ENCODE results near the genes CDH2 and DSC3.

GRCh38 chr18:28005694-28006146 is 171.2 kb downstream of the CDH2 start:
CAGE:
- cytosol, long polyA minus RNA = no peak
- cytosol, long polyA plus RNA = no peak
- long polyA plus RNA = no peak
- nucleus, long polyA minus RNA = no peak
- nucleus, long polyA plus RNA = no peak

CAGE:
- cytosol, long polyA minus RNA = no peak
- cytosol, long polyA plus RNA = no peak
- long polyA plus RNA = no peak
- nucleus, long polyA minus RNA = no peak
- nucleus, long polyA plus RNA = no peak
These were observed at the start of gene CDH2 for GRCh38 chr18:28176540-28177496. Gene CDH2 (minus strand): TSS chr18:28177130.

CAGE:
- cytosol, long polyA minus RNA = no peak
- cytosol, long polyA plus RNA = no peak
- long polyA plus RNA = start-site peak on the minus strand at chr18:29157187-29157299, 9 and 23 reads in 2 replicates
- nucleus, long polyA minus RNA = start-site peak on the minus strand at chr18:29157166-29157194, 12 reads
- nucleus, long polyA plus RNA = no peak
These were observed 980.1 kb upstream of the CDH2 start for GRCh38 chr18:29156948-29157443.

CAGE:
- cytosol, long polyA minus RNA = start-site peak on the minus strand at chr18:31042741-31042833, 652 reads
- cytosol, long polyA plus RNA = start-site peak on the minus strand at chr18:31042696-31042827, 243 and 19 reads in 2 replicates
- long polyA plus RNA = start-site peak on the minus strand at chr18:31042693-31042821, 2,004 and 2,309 reads in 2 replicates
- nucleus, long polyA minus RNA = start-site peak on the plus strand at chr18:31042601-31042613, 7 reads; start-site peak on the minus strand at chr18:31042680-31042880, 2,266 reads; start-site peak on the plus strand at chr18:31042987-31043041, 8 reads
- nucleus, long polyA plus RNA = start-site peak on the minus strand at chr18:31042688-31042853, 1,725 and 1,795 reads in 2 replicates
These were observed at the start of gene DSC3 for GRCh38 chr18:31042035-31043504. Gene DSC3 (minus strand): TSS chr18:31042742.

DNA sequence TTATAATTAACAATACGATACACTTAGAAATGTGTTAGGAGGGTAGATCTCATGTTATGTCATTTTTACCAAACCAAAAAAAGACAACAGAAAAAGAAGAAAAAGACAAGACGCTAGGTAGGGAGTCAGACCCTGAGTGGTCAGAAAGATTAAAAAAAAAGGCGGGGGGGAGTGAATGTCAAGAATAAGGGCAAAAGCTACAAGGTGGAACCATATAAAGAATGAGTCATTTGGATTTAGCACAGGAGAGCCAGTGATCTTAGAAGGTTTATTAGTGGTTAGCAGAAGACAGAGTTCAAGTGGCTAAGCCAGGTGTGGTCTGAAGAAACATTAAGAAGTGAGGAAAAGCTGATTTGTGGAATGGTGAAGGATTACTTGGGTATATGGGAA is 2.8 kb downstream of the DSC2 start:
CAGE:
- cytosol, long polyA minus RNA = no peak
- cytosol, long polyA plus RNA = no peak
- long polyA plus RNA = no peak
- nucleus, long polyA minus RNA = no peak
- nucleus, long polyA plus RNA = no peak

CAGE:
- cytosol, long polyA minus RNA = no peak
- cytosol, long polyA plus RNA = no peak
- long polyA plus RNA = no peak
- nucleus, long polyA minus RNA = no peak
- nucleus, long polyA plus RNA = no peak
These were observed 64.6 kb upstream of the DSC1 start for GRCh38 chr18:31227224-31227753.

DNA sequence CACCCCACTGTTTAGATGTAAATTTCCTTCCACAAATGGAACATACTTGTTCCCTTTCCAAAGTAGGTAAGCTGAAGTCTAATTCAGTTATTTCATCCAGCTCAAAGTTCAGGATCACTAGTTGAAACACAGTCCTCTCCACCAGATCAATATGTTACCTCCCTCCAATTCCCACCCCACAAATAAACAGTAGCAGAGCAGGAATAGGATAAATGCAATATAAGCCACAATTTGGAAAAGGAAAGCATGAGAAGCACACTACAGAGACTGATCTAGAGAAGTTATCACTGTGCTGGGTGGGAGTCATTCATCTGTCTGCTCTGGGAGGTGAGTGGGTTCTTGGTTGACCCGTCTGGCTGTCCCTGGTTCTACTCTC is 65.2 kb upstream of the DSC1 start:
CAGE:
- cytosol, long polyA minus RNA = no peak
- cytosol, long polyA plus RNA = no peak
- long polyA plus RNA = no peak
- nucleus, long polyA minus RNA = no peak
- nucleus, long polyA plus RNA = no peak

GRCh38 chr18:31229208-31229535 is 66.5 kb upstream of the DSC1 start:
CAGE:
- cytosol, long polyA minus RNA = no peak
- cytosol, long polyA plus RNA = no peak
- long polyA plus RNA = no peak
- nucleus, long polyA minus RNA = no peak
- nucleus, long polyA plus RNA = no peak

DNA sequence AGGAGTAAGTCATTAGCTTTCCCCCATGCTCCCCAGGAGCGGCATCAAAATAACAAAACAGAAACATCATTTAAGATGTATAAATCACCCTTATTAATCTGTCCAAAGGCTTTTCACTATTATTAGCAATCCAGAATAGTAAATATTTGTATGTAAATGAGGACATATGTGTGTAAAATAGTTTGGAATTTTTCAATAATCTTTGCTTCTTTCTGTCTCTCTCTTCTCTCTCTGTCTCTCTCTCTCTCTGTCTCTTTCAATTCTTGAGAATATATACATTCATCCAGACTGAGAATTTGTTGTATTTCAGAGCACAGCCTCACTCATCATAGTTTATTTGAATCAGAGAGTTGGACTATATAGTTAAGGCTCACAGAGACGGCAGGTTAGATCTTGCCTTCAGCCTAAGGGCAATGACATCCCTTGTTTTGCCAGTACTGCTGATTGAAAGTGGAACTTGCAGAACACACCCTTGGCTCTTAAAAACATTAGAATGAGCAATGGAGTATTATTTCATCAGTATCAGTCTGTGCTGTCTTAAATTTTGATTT is 62.2 kb upstream of the DSG1 start:
CAGE:
- cytosol, long polyA minus RNA = no peak
- cytosol, long polyA plus RNA = no peak
- long polyA plus RNA = no peak
- nucleus, long polyA minus RNA = no peak
- nucleus, long polyA plus RNA = start-site peak on the minus strand centred at position 321 of the sequence, 29 bp wide, 17 and 14 reads in 2 replicates

DNA sequence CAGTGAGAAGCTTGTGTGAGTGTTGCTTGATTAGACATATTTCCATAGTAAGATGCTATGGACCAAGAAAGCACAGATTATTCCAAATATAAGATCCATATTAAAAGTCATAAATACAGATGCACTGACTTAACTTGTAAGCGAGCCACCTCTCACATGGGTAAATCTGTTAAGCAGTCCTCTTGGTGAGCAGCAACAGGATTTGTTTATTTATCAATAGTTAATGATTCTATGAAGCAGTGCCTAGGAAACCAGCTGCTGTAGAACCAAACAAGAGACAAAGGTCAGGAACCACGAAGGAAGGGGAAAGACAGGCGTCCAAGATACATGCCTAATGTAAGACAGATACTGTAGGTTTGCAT is 24.9 kb downstream of the DSG4 start:
CAGE:
- cytosol, long polyA minus RNA = no peak
- cytosol, long polyA plus RNA = no peak
- long polyA plus RNA = no peak
- nucleus, long polyA minus RNA = no peak
- nucleus, long polyA plus RNA = no peak

CAGE:
- cytosol, long polyA minus RNA = start-site peak on the plus strand at chr18:31520823-31520860, 25 reads
- cytosol, long polyA plus RNA = no peak
- long polyA plus RNA = no peak
- nucleus, long polyA minus RNA = start-site peak on the minus strand at chr18:31520808-31520876, 14 reads
- nucleus, long polyA plus RNA = no peak
These were observed 22.8 kb downstream of the DSG2 start for GRCh38 chr18:31520596-31521336.

DNA sequence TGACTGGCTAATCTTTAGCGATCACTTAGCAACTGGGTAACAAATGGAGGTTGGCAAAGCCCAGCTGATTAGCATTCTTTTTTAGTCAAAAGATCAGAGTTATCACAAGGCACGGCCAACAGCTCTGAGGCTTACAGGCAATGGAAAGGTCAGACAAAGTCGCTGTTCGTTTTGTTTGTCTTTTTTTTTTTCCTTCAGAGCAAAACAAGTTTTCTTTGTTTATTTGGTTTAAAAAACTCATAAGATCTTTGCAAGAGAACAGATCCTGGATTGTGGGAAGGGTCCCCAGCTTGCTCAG is 28.9 kb upstream of the TTR start:
CAGE:
- cytosol, long polyA minus RNA = no peak
- cytosol, long polyA plus RNA = no peak
- long polyA plus RNA = no peak
- nucleus, long polyA minus RNA = no peak
- nucleus, long polyA plus RNA = no peak

DNA sequence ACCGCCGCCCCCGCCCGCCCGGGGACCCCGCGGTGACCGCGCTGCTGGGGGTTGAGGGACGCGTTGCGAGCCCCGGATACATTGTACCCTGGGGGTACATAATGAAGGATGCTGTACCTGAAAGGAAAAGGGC is 1.1 kb upstream of the B4GALT6 start:
CAGE:
- cytosol, long polyA minus RNA = no peak
- cytosol, long polyA plus RNA = no peak
- long polyA plus RNA = no peak
- nucleus, long polyA minus RNA = no peak
- nucleus, long polyA plus RNA = no peak

CAGE:
- cytosol, long polyA minus RNA = no peak
- cytosol, long polyA plus RNA = no peak
- long polyA plus RNA = no peak
- nucleus, long polyA minus RNA = no peak
- nucleus, long polyA plus RNA = no peak
These were observed 21.7 kb downstream of the SLC25A52 start for GRCh38 chr18:31738837-31739520.

CAGE:
- cytosol, long polyA minus RNA = no peak
- cytosol, long polyA plus RNA = no peak
- long polyA plus RNA = no peak
- nucleus, long polyA minus RNA = no peak
- nucleus, long polyA plus RNA = no peak
These were observed 85.4 kb downstream of the TRAPPC8 start for GRCh38 chr18:31857396-31858063.

GRCh38 chr18:32349695-32350111 is 121.0 kb downstream of the GAREM1 start:
CAGE:
- cytosol, long polyA minus RNA = no peak
- cytosol, long polyA plus RNA = no peak
- long polyA plus RNA = no peak
- nucleus, long polyA minus RNA = no peak
- nucleus, long polyA plus RNA = no peak

DNA sequence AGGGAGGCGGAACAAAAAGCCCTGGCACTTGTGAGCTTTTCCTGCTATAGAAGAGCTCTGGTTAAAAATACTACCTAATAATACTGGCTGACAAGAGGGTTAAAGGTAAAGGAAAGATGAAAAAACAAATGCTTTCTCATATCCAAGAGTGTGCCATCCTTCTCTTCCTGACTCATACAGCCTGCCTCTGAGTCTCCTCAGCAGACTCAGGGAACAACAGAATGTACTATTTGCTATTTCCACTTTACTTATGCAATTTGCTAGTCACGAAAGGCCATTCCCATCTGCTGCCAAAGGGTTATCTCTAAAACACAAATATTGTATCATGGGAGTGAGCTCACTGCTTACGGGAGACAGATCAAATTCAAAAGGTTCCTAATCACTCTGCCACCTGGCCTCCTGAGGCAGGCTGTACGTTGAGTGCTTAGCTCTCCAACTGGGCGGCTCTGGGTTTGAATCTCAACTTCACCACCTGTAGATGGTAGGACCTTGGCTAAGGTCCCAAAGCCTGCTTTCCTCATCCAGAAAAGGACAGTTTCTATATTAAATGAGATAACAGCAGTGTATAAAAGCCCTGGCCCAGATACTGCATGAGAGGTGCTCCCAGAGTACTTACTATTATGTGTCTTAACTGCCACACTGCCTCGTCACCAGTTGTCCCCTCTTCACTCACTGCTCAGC is 91.9 kb downstream of the GAREM1 start:
CAGE:
- cytosol, long polyA minus RNA = no peak
- cytosol, long polyA plus RNA = no peak
- long polyA plus RNA = no peak
- nucleus, long polyA minus RNA = no peak
- nucleus, long polyA plus RNA = no peak

DNA sequence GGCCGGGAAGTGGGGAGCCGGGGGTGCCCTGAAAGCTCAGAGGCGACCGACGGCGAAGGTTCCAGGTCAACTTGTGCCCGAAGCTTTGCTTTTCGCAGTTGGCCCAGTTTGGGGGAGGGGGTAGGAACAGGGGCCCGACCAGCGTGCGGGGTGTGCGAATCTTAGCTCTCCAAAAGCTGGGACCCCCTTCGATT is 1.9 kb downstream of the KLHL14 start:
CAGE:
- cytosol, long polyA minus RNA = no peak
- cytosol, long polyA plus RNA = no peak
- long polyA plus RNA = no peak
- nucleus, long polyA minus RNA = no peak
- nucleus, long polyA plus RNA = no peak

GRCh38 chr18:34121401-34121993 is 103.2 kb downstream of the NOL4 start:
CAGE:
- cytosol, long polyA minus RNA = no peak
- cytosol, long polyA plus RNA = no peak
- long polyA plus RNA = no peak
- nucleus, long polyA minus RNA = no peak
- nucleus, long polyA plus RNA = no peak

DNA sequence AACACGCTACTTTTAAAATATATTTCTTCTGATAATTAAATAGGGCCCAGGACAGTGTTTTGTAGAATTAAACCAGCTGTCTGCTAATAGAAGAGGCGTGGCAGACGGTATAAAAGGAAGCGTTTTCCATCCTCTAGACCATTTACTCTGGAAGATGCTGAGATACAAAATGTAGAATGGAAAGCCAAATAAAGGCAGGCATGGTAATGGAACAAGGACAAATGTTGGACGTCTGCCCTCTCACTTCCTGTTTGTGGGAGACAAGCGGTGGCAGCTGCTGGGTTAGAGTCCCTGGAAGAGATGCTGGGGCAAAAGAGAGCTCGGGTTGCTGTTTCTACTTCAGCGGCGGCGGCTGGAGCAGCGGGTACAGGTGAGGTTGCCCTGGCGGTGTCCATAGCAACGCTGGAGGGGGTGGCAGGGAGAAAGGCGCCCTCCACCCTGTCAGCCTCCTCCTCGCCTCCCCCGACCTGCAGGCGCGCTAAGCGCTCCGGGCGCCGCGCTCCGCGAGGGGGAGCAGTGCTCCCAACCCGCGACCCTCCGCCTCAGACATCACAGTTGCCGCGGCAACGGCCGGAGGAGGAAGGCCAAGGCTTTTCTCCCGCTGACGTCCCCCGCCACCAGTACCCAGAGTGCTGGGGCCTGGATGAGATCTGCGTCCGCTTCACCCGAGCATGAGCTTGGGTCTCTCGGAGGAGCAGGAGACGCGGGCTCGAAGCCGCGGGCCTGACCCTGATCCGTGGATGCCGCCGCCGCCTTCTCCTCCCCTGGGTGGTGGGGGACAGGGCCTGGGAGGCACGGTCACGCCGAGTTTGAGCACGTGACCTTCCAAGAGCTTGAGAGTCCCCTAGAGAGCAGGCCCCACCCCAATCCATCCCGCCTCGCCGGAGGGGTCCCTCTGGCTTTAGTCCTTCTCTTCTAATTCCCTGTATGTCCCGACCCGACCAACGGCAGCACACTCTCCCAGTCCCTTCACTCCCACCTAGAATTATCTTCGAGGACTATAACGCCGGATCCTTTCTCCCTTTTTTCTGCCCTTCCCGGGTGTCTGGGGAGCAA is 65.6 kb downstream of the NOL4 start:
CAGE:
- cytosol, long polyA minus RNA = no peak
- cytosol, long polyA plus RNA = no peak
- long polyA plus RNA = no peak
- nucleus, long polyA minus RNA = no peak
- nucleus, long polyA plus RNA = no peak